ENCODE results near the genes HPCA and CSMD2.

DNA sequence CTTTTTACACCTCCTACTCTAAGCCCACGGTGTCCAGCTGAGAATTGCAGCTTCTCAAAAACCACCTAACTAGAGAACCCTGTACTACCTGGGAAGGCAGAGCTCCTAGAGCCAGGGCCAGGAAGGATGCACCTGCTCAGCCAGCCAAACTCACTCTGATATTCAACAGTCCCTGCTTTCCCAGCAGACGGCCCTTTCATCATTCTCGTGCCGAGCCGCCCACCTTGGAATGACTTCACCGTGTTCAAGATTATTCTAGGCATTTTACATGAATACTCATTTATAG is 2.5 kb downstream of the SYNC start:
- PRO-cap, result unidirectional peak, minus-strand start at position 157 of the sequence
- RAMPAGE, long total RNA, 4 experiments, result no peak in any of the 4 experiments

DNA sequence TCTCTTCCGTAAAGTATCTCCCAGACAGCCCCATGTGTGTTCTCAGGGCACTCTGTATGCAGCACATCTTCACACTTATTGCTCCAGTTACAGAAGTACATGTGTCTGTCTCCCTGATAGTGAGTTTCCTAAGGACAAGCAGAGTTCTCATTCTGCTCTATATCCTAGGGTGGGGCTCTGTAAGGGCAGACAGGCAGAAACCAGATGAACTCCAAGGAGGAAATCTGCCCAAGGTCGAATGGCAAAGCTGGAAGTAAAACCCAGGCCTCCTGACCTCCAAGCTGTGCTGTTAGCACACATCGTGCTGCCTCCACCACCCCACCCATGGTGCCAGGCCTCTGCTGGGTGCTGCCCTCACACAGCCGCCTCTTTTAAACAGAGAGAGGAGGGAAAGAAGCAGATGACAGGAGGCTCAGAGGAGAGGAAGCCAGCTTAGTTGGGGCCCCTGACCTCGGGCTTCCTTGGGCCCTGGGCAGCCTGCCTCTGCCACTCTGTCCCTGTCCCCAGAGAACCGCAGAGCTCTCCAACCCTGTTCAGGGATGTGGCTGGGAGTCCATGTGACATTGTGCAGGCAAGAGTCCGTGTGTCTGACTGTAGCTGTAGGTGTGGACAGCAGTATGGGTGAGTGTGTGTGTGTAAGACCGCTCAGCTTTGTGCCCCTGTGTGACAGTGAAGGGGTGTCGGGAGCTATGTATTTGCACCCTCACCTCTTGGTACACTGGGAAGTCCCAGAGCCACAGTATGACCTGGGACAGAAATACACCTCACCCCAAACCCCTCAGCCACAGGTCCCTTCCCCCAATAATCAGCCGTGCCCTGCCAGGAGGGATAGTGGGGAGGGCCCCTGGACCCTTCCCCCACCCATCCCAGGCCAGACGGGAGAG is 1.1 kb downstream of the SYNC start:
- PRO-cap, result unidirectional peak, plus-strand start at position 374 of the sequence; unidirectional peak, plus-strand start at position 399 of the sequence
- RAMPAGE, long total RNA, 4 experiments, result no peak in any of the 4 experiments

- PRO-cap, result no peak
- RAMPAGE, long total RNA, 4 experiments, result no peak in any of the 4 experiments
These were observed at the start of gene HPCA for GRCh38 chr1:32885471-32886957. Gene HPCA (plus strand): TSS chr1:32886491.

DNA sequence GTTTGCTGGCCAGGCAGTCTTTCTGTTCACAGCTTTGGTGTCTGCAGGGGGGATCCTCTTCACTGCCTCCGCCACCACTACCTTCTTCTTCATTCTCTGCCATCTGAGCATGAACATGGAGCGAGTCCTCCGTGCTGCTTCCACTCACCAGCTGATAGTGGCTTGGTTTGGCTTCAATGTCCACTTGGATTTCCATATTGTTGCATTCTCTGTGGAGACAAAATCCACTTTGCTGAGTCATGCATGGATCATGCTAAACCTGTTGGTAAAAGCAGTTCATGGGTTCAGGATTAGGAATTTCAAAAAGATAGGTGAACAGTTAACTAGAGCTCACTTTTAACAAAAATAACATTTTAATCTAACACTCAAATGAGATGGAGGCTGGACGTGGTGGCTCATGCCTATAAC is 27.6 kb downstream of the RNF19B start:
- PRO-cap, result no peak
- RAMPAGE, long total RNA, 4 experiments, result no peak in any of the 4 experiments

DNA sequence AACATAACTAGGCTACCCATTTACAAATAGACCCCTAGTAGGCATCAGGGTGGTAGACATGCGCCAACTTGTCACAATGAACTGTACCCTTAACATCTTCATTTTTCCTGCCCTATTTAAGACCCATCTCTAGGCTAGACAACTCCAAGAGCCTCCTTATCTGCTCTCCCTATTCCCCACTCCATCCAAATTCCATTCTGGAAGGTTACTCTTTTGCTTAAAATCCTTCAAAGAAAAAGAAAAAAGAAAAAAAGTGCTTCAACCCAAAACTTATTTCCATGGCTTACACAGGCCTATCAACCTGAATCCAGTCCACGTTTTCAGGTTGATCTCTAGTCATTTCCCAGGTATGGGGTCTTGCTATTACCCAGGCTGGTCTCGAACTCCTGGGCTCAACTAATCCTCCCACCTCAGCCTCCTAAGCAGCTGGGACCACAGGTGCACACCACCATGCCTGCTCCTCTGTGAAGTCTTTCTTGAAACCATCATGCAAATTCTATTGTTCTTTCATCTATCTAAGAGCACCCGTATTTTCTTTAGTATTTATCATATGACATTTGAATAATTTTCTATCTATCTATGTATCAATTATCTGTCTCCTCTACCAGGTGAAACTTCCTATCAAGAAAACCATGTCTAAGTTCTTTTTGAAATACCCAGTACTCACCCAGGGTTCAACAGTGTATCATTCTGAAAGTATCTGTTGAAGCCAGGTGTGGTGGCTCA is 7.6 kb downstream of the RNF19B start:
- PRO-cap, result no peak
- RAMPAGE, long total RNA, 4 experiments, result no peak in any of the 4 experiments

GRCh38 chr1:32981084-32981536 is 16.5 kb upstream of the RNF19B start:
- PRO-cap, result bidirectional peak, plus-strand start at chr1:32981413, minus-strand start at chr1:32981318
- RAMPAGE, long total RNA, 4 experiments, result no peak in any of the 4 experiments

GRCh38 chr1:32986880-32987338 is 22.3 kb upstream of the RNF19B start:
- PRO-cap, result no peak
- RAMPAGE, long total RNA, 4 experiments, result no peak in any of the 4 experiments

DNA sequence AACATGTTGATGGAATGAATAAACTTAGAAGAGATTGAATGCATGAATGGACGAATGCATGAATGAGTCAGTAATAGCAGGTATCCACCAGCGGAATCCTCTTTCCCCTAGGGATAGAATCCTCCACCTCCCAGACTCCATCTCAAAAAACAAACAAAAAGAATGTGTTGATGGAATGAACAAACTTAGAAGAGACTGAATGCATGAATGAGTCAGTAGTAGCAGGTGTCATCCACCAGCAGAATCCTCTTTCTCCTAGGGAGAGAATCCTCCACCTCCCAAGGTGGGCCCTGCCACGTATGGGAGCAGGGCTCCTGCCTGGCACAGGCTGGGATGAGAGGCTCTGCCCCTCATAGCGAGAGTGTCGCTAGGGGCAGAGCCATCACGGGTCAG is 26.8 kb upstream of the RNF19B start:
- PRO-cap, result unidirectional peak, minus-strand start at position 252 of the sequence
- RAMPAGE, long total RNA, 4 experiments, result no peak in any of the 4 experiments

DNA sequence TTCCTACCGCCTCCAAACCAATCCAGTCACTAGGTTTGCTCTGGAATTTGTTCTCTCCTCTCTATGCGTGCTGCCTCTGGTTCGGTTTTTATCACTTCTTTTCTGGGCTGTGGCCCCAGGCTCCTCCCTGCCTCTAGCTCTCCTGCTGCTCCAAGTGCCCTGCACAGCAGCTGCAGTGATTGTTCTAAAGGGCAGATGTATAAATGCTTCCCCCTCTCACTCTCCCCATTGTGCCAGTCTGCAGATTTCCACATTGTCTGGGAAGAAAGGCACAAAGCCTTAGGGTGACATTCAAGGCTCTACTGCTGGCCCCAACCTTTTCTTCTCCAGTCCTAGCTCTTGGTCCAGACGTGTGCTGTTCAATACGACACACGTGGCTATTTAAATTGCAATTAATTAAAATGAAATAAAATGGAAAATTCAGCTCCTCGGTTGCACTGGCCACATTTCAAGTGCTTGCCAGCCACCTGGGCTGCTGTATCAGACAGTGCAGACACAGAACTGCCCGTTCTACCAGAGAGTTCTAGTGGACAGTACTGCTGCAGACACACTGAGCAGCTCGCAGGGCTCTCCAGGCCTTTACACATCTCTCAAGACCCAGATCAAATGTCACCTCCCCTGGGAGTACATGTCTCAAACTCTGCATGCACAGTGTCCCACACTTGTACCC is 12.4 kb downstream of the TRIM62 start:
- PRO-cap, result no peak
- RAMPAGE, long total RNA, 4 experiments, result no peak in any of the 4 experiments

DNA sequence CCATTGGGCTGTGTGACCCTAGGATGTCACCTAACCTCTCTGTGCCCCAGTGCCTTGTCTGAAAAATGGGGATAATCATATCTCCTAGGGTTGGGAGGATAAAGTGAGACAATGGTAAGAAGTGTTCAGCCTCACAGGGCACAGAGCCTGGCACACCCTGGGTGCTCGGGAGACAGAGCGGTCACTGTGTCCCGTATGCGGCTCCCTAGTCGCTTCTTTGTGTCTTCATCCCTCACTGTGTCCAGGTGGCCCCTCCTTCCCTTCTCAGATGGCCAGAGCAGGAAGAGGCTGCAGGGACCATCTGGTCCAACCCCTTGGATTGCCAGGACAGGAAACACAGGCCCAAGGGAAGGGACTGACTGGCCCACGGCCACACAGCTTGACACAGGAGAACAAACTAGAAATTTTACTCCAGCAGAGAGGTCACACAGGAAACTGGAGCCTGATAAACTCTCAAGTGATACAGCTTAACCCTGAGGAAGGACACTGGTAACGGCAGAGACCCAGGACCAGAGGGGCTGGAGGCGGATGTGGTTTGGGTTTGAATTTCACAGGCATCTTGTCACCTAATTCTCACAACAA is 11.0 kb downstream of the TRIM62 start:
- PRO-cap, result no peak
- RAMPAGE, long total RNA, 4 experiments, result no peak in any of the 4 experiments

- PRO-cap, result no peak
- RAMPAGE, long total RNA, 4 experiments, result no peak in any of the 4 experiments
These were observed 542 bp downstream of the TRIM62 start for GRCh38 chr1:33181177-33181825.

DNA sequence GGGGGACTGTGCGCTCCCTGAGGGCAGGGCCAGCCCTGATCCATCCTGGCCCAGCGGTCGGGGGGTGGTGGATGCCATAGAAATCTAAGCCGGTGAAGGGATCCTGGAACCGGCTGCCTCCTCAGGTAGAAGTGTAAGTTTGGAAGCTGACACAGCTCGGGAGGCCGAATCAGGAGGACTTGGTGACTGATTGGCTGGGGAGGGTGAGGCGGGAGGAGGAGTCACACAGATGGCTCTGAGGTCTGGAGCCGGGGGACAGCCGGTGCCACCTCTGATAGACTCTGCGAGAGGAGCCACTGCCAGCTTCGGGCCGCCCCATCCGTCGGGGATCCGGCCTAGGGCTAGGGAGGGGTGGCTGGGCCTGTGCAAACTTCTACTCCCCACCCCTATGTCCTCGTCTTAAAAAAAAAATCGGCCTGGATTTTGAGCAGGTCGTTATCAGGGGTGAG is 895 bp upstream of the ZNF362 start:
- PRO-cap, result bidirectional peak, plus-strand start at position 228 of the sequence, minus-strand start at position 127 of the sequence
- RAMPAGE, long total RNA, 4 experiments, result no peak in any of the 4 experiments

DNA sequence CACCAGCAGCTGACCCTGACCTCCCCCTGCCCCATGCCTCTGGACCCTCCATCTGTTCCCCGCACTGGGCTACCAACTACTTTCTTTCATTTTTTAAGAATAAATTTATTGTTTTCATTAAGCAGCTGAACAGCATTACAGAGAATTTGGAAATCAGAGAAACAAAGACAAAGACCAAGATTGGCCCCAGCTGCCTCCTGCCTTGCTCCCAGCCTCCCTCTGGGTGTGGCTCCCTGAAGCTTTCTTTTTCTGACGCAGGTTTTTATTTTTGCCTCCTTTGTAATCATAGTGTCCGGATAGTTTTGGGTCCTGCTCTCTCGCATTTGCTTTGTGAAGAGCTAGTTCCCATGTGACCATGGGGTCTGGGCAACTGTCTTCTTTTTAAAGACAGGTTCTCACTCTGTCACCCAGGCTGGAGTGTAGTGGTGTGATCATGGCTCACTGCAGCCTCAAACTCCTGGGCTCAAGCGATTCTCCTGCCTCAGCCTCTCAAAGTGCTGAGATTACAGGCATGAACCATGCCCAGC is 12.9 kb downstream of the ZNF362 start:
- PRO-cap, result no peak
- RAMPAGE, long total RNA, 4 experiments, result no peak in any of the 4 experiments

GRCh38 chr1:33326802-33327450 is 6.0 kb upstream of the A3GALT2 start:
- PRO-cap, result no peak
- RAMPAGE, long total RNA, 4 experiments, result no peak in any of the 4 experiments

GRCh38 chr1:33337917-33338415 is 17.1 kb upstream of the A3GALT2 start:
- PRO-cap, result bidirectional peak, plus-strand start at chr1:33338211, minus-strand start at chr1:33338122
- RAMPAGE, long total RNA, 4 experiments, result no peak in any of the 4 experiments

- PRO-cap, result no peak
- RAMPAGE, long total RNA, 4 experiments, result no peak in any of the 4 experiments
These were observed 51.0 kb downstream of the PHC2 start for GRCh38 chr1:33379661-33380439.

DNA sequence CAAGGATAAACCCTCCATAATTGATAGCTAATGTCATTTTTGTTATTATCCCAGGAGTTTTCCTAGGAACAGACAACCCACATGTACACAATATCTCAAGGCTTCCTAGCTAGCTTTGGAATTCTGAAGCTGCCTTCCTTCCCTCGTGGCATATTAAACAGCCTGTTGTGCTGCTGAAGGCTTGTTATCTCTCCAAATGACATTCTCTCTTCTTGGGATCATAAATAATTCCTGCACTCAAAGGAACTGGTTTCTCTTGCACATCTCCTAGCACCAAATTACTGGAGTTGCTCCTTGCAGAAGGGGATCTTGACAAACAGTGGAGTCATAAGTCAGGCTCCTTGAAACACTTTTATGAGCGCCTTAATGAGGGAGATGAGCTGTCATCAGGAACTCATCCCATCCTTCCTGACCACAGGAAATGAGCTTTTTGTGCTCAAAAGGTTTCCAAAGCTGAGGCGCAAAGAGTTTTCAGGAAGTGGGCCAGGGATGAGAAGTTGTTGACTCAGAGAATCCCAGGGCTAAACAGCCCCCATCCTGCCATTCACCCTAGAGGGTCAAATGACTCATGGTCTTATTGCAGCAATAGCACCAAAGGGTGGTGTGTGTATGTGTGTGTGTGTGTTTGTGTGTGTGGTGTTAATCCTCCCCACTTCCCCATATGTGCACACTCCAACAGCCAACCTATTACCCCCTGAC is 2.6 kb upstream of the PHC2 start:
- PRO-cap, result no peak
- RAMPAGE, long total RNA, 4 experiments, result no peak in any of the 4 experiments

- PRO-cap, result no peak
- RAMPAGE, long total RNA, 4 experiments, result no peak in any of the 4 experiments
These were observed 12.6 kb upstream of the ZSCAN20 start for GRCh38 chr1:33459714-33460367.

DNA sequence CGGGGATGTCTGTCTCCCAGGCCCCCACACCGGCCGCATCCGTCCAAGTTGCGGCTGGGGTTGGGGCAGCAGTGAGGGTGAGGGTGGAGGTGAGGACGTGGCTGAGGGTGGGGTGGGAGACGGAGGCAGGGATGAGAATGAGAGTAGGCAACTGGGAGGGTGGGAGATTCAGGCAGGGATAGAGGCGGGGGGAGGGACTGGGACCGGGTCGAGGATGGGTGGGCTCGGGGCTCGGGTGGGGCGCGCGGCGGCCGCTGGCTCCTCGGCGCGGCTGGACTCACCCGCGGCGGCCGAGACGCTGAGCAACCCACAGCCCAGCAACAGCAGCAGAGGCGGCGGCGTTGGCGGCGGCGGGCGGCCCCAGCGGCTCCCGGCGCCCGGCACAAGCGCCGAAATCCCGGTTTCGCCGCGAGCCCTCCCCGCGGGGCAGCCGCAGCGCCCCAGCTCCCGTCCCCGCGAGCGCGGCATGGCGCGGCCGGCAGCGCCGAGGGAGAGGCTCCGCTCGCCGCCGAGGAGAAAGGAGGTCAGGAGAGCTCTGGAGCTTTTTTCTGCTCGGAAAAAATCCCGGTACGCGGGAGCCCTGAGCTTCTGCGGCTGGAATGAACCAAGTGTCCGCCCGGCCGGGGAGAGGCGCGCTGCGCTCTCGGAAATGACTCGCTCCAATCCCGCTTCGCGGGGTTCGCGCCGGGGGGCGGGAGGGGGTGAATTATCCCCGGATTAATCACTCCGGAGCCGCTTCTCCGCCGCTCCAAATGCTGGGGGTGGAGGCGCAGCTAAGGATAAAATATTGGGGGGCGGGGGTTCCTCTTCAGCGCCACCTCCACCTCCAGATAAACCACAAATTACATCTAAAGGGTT is at the start of gene CSMD2:
CSMD2 (minus strand) TSS at position 601 of the 858 bp plus-strand sequence.
- PRO-cap, result bidirectional peak, plus-strand start at position 724 of the sequence, minus-strand start at position 601 of the sequence
- RAMPAGE, long total RNA, 4 experiments, result no peak in any of the 4 experiments

DNA sequence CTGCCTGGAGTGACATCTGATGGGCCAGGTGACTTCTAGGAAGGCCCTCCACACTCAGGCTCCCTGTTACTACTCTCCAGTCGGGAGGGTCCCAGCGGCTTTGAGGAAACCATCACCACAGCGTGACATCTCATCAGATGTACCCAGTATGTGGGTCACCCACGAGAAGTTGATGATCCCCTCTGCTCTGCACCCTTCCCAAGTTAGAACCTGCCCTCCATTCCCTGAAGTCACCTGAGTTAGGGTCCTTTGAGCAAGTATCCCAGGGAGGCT is 201.5 kb downstream of the C1orf94 start:
- PRO-cap, result no peak
- RAMPAGE, long total RNA, 4 experiments, result no peak in any of the 4 experiments

All from gastroesophageal sphincter (tissue), 4 donors.